A375 (cell line): ENCODE measurements around a stretch of chr4.

GRCh38 chr4:26827338-26827847, 33.2 kb upstream of the STIM2 start:
- RAMPAGE, long total RNA: no peak

GRCh38 chr4:26858980-26859607, 1.5 kb upstream of the STIM2 start:
- RAMPAGE, long total RNA: no peak

DNA sequence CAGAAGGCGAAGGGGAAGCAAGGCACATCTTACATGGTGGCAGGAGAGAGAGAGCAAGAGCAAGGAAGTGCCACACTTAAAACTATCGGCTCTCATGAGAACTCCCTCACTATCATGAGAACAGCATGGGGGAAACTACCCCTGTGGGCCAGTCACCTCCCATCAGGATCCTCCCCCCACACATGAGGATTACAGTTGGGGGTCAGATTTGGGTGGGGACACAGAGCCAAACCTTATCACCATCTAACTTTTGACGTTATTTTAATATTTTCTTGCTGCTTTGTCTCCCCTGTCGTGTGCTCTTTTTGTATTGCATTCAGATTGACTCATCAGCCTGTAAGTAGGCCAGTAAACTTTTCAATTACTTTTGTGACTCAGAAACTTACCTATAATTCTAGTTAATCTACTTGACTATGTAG, 18.1 kb downstream of the STIM2 start:
- RAMPAGE, long total RNA: no peak

GRCh38 chr4:28116487-28117021, 1255.9 kb downstream of the STIM2 start:
- RAMPAGE, long total RNA: no peak

- RAMPAGE, long total RNA: no peak
Observed at GRCh38 chr4:30717132-30718033, 2.8 kb upstream of the PCDH7 start.

GRCh38 chr4:31248794-31248993, 528.5 kb downstream of the PCDH7 start:
- RAMPAGE, long total RNA: no peak

GRCh38 chr4:36075474-36076043, 168.8 kb downstream of the ARAP2 start:
- RAMPAGE, long total RNA: no peak

DNA sequence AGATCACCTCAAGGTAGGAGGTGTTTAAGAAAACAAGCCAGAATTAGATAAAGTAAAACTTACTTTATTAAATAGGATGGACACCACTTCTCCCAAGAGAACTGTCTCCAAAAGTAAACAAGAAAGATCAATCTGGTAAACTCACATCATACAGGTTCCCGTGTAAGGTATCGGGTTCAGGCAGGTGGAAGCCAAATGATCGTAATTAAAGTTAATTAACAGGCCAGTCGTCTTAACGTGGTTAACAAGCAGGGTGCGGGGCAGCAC, 835 bp downstream of the ARAP2 start:
- RAMPAGE, long total RNA: no peak

DNA sequence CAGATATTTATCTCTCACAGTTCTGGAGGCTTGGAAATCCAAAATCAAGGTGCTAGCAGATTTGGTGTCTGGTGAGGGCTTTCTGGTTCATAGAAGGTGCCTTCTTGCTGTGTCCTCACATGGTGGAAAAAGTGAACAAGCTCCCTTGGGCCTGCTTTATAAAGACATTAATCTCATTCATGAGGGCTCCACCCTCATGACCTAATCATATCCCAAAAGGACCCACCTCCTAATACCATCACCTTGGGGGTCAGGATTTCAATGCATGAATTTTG, 3.2 kb downstream of the DTHD1 start:
- RAMPAGE, long total RNA: no peak

DNA sequence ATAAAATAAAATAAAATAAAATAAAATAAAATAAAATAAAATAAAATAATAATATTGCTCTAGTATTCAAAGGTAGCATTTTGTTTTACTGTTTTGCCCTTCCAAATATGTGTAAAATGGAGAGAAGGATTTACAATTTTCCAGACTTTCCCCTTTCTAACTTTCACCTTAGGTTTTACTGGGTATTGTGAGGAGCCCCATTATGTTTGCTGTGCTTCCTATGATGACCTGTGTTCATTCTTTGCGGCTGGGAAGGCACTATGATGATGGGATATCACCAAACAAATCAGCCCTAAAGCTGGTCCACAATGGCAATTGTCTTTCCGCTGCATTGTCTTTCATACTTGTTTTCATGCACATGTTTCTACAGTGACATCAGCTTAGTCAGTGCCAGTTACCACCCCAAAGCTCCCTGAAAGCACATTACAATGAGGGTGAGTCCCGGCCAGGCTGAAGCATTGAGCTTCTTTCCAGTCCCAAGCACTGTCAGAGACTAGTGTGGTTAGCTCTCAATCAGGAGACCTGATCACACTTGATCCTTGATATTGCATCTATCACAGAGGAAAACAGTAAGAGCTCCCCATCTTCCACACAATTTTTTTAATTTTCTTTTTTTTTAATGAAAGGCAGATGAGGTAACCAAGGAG, 50.9 kb downstream of the DTHD1 start:
- RAMPAGE, long total RNA: no peak

DNA sequence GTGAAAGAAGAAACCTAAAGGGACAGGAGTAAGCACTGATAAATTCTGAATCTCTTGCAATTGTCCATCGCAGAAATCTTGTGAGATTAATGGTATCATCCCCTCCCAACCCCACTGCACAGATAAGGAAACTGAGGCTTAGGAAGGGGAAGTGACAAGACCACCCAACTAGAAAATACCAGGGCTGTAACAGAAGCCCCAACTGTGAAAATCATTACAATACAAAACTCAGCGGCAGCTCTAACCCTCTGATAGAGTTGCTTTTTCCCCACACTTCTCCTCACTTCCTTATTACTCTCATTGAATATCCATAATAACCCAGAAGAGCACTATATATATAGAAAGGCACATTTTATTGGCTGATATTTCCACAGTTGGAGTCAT, 46.8 kb upstream of the NWD2 start:
- RAMPAGE, long total RNA: no peak

DNA sequence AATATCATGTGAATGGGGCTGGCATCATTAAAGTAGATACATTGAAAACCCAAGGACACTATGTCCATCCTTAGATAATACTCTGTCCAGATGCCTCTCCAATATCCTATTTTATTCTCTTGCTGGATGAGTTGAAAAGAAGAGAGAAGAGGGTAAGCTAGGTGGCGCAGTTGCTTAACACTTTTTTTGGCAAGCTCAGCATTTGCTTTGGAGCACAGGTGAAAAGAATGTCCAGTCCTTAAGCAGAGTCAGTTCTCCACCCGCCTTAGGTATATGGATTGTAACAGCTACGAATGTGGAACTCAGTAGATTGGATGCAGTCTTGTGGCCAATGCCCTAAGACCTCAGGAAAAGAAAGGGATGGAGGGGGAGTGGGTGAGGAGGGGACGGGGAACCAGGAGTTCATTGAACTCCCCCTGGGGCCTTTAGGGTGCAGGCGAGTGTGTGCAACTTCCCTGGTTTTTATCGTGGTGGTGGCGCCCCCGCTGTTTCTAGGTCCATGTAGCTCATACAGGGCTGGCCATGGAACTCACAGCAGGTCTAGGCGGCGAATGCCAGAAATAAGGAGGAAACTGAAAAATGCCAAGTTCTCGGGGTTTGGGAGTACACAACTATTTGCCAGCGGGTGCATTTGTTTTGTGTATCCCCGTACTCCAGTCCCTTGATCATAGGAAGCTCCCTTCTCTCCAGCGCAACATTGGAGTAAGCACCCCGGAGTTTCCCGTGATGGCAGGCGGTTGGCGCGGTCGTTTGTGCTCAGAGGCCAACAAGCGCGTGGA, 590 bp upstream of the C4orf19 start:
- RAMPAGE, long total RNA: no peak

- RAMPAGE, long total RNA: no peak
Observed at GRCh38 chr4:37464317-37464865, 10.7 kb downstream of the C4orf19 start.

DNA sequence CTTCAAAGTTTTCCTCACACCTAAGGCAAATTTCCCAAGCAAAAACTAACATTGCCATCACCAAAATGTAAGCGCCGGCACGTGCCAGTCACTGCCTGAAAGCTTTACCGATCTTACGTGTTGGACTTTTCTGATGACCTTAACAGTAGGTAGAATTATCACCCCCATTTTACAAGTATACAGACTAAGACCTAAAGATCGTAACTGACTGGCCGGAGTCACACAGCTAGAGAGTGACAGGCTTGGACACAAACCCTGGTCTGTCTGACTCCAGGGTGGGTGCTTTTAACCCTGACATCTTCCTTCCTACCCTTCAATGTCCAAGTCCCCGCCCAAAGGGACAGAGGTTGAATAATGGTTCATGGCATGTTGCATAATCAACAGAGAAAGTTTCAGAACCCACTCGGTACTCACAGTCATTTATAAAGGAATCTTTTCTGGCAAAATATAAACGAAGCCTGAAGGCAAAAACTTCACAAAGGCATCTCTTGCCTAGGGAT, 44.4 kb downstream of the RELL1 start:
- RAMPAGE, long total RNA: no peak

GRCh38 chr4:37664663-37665113, 21.5 kb downstream of the RELL1 start:
- RAMPAGE, long total RNA: no peak

- RAMPAGE, long total RNA: no peak
Observed at GRCh38 chr4:37891528-37892147, 754 bp downstream of the TBC1D1 start.

DNA sequence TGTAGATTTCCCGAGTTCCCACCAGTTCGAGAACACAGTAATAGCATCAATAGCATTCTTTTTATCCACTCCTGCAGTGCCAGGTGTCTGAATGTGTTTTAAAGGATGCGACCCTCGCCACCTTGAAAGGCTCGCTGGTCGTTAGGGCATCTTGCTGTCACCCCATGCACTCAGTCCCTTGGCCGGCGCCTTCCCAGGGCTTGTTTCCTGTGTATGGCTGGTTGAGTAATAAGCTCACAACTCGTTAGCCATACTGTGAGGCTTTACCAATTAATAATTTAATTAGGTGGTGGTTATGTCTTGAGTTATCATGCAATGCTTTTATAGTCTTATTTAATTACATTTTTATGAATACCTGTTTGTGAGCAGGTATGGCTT, 18.0 kb downstream of the PTTG2 start:
- RAMPAGE, long total RNA: no peak

DNA sequence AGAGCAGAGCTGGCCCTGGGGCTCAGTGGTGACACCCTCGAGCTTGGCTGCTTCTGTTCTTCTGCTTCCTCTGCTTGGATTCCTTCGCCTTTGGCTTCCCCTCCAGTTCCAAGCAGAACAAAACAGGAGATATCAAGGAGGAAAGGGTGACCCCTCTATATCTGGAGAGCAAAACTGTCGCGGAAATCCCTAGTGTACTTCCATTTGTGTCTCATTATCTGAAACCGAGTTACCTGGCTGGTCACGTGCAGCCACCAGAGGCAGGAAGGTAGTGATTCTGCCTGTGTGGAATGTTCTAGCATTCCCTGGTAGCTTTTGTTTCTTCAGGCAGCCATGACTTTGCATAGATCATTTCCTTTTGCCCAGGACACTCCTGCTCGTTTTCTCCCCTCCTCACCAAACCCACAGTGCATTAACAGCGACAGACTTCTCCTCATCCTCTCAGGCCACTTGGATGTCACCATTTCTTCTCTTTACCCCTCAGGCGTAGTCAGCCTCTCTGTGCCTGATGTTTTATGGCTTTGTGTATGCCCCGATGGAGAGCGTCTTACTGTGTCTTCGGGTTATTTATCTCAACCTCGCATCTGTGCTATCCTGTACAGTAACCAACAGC, 107.9 kb downstream of the PTTG2 start:
- RAMPAGE, long total RNA: no peak

DNA sequence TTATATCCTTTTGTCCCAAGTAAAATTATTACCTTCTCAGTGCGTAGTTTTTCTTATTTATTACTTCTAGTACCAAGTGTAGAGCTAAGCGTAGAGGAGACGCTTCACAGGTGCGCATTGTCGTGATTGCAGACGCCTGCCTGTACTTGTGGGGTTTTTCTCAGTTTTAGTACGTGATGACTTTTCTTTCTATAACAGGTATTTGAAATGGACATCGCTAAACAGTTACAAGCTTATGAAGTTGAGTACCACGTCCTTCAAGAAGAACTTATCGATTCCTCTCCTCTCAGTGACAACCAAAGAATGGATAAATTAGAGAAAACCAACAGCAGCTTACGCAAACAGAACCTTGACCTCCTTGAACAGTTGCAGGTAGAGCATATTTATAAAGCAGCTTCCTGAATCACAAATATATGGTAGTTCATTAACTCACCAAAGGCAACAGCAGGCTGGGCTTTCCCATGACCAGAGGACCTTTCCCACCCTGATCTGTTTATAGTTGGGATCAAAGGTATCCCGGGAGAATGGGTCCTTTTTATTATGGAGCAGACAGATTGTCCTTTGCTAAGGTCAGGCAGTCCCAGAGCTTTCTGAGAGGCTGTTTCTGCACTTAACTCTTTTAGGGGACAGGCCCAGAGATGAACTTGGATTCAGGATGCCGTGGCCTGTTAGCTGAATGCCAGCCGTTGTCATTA, 172.8 kb downstream of the PTTG2 start:
- RAMPAGE, long total RNA: no peak

- RAMPAGE, long total RNA: no peak
Observed at GRCh38 chr4:38162295-38162776, 202.1 kb downstream of the PTTG2 start.